ENCODE measurements around a stretch of chr15.

GRCh38 chr15:84828150-84828942 lies 11.2 kb downstream of the ALPK3 start:
- PRO-cap: unidirectional peak, plus-strand start at chr15:84828824

- PRO-cap: no peak
Measured at GRCh38 chr15:84833267-84833923, 16.2 kb downstream of the ALPK3 start.

GRCh38 chr15:84834804-84835429 lies 17.8 kb downstream of the ALPK3 start:
- PRO-cap: no peak

- PRO-cap: no peak
Measured at GRCh38 chr15:84835610-84836501, 18.7 kb downstream of the ALPK3 start.

- PRO-cap: no peak
Measured at GRCh38 chr15:84839684-84840540, 22.8 kb downstream of the ALPK3 start.

DNA sequence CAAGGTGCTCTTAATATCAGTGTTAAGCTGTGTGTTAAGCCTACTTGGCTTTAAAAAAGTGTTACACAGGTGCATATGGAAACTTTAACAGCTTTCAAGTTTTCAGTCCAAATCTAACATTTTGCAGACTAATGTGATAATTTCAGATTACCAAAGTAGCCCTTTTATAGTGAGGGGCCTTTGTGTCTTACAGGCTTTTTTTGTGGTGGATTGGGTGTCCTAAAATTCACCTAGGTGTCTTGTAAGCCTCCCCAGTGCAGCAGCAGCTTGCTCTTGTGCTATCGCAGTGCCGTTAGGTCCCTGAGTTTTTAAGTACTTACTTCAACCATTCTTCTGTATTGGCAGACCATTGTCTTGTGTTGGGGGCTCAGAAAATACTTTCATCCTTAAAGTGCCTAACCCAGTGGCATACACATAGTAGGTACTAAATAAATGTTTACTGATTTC lies 2.0 kb downstream of the PDE8A start:
- PRO-cap: no peak

- PRO-cap: no peak
Measured at GRCh38 chr15:85005540-85006215, 24.0 kb downstream of the PDE8A start.

DNA sequence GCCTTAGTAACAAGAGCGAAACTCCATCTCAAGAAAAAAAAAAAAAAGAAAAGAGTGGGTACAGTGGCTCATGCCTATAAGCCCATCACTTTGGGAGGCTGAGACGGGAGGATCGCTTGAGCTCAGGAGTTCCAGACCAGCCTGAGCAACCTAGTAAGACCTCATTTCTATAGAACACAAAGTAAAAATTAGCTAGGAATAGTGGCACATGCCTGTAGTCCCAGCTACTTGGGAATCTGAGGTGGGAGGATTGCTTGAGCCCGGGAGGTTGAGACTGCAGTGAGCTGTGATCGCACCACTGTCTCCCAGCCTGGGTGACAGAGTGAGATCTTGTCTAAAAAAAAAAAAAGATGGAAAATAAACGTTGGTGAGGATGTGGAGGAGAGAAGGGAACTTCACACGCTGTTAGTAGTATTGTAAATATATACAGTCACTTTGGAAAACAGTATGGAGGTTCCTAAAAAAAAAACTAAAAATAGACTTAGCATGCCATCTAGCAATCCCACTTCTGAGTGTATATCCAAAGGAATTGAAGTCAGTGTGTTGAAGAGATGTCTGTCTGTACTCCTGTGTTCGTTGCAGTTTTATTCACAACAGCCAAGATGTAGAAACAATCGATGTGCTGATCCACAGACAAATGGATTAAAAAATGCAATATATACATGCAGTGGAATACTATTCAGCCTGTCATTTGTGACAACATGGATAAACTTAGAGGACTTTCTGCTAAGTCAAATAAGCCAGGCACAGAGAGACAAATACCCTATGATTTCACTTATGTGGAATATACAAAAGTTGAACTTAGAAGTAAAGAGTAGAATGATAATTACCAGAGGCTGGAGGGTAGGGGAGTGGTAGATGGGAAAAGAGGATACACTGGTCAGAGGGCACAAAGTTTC lies 57.7 kb downstream of the PDE8A start:
- PRO-cap: no peak

GRCh38 chr15:85100997-85102060 lies 119.7 kb downstream of the PDE8A start:
- PRO-cap: no peak

DNA sequence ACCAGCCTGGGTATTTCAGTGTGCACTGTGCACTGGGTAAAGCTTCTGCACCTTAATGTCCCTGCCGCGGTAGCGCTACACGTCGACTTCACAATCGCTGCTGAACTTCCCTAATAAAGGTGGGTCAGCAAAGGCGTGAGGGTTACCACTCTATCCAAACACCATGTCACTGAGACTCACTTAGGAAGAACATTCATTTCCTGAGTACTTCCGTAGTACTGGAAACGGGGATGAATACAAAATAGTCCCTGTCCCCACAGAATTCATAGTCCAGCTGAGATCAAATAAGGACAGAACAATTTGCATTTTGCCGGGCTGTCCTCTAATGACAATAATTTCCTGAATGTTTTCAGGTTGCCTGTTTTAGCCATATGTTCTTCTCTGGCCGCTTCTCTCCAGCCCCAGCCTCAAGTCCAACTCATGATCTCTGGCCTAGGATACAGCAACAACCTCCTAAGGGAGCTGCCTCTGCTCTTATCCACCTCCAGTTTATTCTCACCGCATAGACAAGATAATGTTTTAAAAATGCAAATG lies 83.6 kb upstream of the AKAP13 start:
- PRO-cap: unidirectional peak, plus-strand start at position 55 of the sequence

- PRO-cap: no peak
Measured at GRCh38 chr15:85316029-85316514, 64.3 kb upstream of the AKAP13 start.

GRCh38 chr15:85403936-85404447 lies 23.6 kb downstream of the AKAP13 start:
- PRO-cap: unidirectional peak, plus-strand start at chr15:85404364

DNA sequence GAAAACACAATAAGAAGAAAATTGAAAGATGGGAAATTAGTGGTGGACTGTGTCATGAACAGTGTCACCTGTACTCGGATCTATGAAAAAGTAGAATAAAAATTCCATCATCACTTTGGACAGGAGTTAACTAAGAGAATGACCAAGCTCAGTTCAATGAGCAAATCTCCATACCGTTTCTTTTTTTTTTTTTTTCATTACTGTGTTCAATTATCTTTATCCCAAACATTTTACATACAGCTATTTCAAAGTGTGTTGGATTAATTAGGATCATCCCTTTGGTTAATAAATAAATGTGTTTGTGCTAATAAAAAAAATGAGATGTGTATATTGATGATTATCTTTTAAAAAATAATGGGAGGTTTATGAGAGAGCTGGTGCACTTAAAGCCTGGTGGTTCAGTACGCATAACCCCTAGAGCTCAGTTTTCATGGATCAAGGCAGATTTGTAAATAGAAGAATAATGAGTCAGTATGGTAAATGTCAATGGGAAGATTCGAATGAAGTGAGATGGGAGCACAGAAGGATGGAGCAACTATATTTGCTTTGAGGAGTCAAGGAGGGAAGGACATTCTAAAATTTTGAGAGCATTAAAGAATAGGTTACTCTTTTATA lies 35.2 kb downstream of the AKAP13 start:
- PRO-cap: no peak

DNA sequence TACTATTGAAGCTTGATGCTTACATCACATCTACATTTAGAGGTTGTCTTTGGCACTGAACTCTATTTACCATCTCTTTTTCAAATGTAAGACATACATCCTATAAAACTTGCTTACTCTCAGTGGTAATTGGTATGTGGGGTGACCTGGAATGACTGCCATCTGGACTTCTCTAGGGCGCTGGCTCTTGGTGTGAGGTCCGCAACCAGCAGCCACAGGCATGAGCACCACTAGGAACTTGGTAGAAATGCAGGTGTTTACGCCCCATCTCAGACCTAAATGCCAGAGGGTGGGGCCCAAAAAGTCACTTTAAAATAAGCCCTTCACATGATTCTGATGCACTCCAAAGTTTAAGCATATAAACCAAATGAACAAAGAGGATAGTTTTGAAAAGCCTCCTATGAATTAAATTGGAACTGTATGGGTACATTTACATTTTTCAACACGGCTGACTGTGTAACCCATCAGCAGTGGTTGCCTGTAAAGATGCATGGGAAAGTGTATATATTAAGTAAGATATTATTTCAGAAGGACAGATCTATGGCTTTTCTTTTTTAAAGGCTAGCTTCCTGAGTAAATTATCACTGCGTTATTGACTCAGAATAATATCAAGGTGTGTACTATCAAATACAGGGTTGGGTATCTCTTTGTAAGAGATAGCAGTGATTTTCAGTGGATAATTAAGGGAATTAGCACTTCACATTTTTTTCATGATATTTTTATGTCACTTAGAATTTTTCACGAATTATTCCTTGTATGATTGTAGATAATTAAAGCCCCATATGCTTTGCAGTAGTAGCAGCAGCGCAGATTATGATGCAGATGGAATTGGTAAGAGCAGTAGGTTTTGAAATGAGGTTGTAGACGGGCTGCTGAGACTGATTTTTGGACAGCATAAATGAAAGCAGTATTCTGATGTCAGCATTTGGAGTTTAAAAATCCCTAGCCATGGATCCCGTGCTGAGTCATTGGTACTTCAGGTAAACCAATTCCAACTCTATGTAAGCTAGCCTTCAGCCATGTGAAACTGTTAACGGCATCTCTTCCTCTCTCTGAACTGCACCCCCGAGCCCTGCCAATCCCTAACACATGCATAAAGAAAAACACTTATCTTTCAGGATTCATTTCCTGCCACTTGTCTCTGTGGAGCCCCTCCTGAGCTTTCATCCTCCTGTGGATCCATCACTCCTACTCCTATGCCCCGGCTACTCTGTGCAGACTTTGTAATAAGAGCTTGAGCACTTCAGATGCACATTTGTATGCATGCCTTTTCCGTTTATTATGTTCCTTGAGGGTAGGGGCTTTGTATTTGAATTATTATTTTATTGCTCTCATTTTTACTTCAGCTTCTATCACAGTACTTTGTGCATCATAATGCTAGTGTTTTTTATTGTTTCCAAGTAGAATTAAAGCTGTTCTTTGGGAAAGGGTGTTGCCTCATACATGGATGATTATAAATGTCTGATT lies 118.7 kb downstream of the AKAP13 start:
- PRO-cap: no peak

GRCh38 chr15:85581392-85582443 lies 201.3 kb downstream of the AKAP13 start:
- PRO-cap: no peak

GRCh38 chr15:85584918-85585348 lies 204.5 kb downstream of the AKAP13 start:
- PRO-cap: no peak

- PRO-cap: unidirectional peak, plus-strand start at chr15:85618166
Measured at GRCh38 chr15:85617834-85618350, 176.8 kb downstream of the KLHL25 start.

GRCh38 chr15:85717700-85718366 lies 76.9 kb downstream of the KLHL25 start:
- PRO-cap: no peak

- PRO-cap: bidirectional peak, plus-strand start at chr15:85722986, minus-strand start at chr15:85722804
Measured at GRCh38 chr15:85722436-85723451, 72.0 kb downstream of the KLHL25 start.

- PRO-cap: no peak
Measured at GRCh38 chr15:85724832-85725590, 69.7 kb downstream of the KLHL25 start.

Measured in paraaortic lymph node (tissue), 1 donor.